ENCODE measurements around the genes GPATCH8, MEIOC, GFAP and C1QL1.

GRCh38 chr17:43910139-43910599 lies 2.8 kb upstream of the MPP2 start:
- RAMPAGE, long total RNA = no peak
- RRBS = no CpG with 5 or more reads among the region's 5 CpGs

DNA sequence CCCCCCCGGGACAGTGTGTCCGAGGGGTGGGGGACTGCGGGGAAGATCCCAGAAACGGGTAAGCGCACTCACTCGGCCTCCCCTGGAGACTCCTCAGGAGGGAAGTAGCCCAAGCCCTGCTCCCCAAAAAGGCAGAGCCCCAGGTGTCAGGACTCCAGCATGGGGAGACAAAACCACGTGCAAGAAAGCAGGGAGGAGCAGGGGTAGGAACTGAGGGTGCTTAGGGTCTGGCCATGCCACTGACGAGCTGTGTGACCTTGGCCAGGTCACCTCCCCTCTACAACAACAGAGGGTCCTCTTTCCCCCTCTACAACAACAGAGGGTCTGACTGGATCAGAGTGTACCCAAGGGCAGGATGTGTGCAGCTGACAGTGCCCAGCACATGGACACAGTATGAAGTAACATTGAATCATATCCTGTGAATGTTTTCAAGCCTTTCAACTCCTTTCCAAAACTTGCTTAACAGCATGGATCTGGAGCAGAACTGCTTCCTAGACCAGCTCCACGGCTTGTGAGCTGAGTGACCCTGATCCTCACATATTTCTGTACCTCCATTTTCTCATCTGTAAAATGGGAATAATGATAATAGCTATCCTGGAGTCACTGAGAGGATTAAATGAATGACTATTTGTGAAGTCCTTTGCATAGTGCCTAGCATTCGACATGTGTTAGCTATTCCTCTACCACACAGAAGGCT lies 2.1 kb upstream of the NAGS start:
- RAMPAGE, long total RNA = no peak
- RRBS = no CpG with 5 or more reads among the region's 10 CpGs

DNA sequence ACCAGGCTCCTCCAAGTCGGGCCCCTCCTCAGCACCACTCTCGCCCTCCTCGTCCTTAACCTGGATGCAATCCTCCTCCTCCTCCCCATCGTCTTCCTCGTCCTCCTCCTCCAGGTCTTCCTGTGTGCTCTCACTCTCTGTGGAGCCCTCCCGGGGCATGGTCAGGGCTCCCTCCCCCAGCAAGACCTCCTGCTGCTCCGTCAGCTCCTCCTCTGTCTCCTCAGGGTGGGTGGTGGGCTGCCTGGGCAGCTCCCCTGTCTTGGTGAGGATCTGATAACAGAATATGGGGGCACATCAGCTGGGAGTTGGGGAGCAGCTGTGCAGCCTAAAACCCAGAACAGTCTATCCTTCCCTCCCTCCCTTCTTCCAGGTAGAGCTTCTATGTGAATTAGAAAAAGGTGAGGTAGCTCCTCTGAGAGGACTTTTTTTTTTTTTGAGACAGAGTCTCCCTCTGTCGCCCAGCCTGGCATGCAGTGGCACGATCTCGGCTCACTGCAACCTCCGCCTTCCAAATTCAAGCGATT lies 17.0 kb downstream of the G6PC3 start:
- RAMPAGE, long total RNA = no peak
- RRBS = no CpG with 5 or more reads among the region's 12 CpGs

DNA sequence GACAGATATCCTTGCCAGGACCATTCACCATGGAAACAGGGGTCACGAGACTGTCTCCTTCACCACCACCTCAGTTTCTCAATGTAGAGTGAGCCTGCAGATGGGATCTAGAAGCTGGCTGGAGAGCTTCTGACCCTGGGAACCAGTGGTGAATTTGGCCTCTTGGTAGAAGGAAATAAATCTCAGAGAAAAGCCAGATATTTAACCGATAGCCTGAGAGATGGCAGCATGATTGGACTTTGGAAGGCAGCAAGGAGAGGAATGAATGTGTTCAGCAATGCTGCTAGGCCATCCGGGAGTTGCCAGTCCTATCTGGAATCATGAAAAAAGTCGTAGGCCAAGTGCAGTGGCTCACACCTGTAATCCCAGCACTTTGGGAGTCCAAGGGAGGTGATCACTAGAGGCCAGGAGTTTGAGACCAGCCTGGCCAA lies 7.4 kb upstream of the HDAC5 start:
- RAMPAGE, long total RNA = no peak
- RRBS = no CpG with 5 or more reads among the region's 4 CpGs

DNA sequence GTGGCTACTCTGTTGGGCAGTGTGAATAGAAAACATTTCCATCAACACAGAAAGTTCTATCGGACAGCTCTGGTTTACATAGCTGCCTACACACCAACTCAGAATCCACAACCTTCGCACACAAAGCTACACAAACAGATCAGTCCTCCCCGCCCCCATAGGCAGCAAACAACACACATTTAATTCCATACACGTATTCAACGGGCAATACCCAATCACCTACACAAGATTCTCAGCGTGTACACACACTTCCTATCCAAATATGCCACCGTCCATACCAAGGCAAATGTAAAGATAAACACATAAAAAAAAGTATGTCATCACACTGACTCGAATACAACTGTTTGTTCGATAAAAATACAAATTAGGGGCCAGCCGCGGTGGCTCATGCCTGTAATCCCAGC lies 3.0 kb upstream of the HROB start:
- RAMPAGE, long total RNA = no peak
- RRBS = no CpG with 5 or more reads among the region's 11 CpGs

GRCh38 chr17:44204327-44204932 lies 4.7 kb upstream of the ATXN7L3 start:
- RAMPAGE, long total RNA = no peak
- RRBS = no CpG with 5 or more reads among the region's 5 CpGs

GRCh38 chr17:44235514-44236022 lies 16.1 kb upstream of the UBTF start:
- RAMPAGE, long total RNA = no peak
- RRBS = no CpG with 5 or more reads among the region's 6 CpGs

GRCh38 chr17:44250846-44251383 lies 17.0 kb downstream of the SLC4A1 start:
- RAMPAGE, long total RNA = no peak
- RRBS = no CpG with 5 or more reads among the region's 20 CpGs

DNA sequence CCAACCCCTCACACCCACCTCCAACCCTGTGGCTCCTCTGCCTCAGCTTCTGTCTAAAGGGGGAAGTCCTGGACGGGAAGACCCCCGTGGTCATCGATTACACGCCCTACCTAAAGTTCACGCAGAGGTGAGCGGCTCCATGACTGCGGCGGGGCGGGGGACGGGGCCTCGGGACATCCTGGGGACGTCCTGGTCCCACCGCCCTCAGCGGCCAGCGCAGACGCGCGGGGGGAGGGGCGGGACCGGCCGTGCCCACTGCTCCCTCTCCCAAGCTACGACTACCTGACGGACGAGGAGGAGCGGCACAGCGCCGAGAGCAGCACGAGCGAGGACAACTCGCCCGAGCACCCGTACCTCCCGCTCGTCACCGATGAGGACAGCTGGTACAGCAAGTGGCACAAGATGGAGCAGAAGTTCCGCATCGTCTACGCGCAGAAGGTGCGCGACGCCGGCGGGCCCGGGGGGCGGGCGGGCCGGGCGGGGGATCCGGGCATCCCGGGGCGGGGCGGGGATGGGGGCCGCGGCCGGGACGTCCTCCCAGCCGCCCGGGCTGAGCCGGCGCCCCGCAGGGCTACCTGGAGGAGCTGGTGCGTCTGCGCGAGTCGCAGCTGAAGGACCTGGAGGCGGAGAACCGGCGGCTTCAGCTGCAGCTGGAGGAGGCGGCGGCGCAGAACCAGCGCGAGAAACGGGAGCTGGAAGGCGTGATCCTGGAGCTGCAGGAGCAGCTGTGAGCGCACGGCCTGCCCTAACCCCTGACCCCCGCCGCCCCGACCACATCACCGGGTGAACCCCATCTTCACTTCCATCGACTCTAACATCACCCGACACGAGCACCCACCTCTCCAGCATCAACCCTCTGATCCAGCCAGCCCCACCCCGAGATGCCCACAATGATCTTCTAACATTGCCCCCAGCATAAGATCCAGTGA lies 6.7 kb downstream of the RUNDC3A start:
- RAMPAGE, long total RNA = no peak
- RRBS = 4% methylated on average over 8 of the region's 86 CpGs

DNA sequence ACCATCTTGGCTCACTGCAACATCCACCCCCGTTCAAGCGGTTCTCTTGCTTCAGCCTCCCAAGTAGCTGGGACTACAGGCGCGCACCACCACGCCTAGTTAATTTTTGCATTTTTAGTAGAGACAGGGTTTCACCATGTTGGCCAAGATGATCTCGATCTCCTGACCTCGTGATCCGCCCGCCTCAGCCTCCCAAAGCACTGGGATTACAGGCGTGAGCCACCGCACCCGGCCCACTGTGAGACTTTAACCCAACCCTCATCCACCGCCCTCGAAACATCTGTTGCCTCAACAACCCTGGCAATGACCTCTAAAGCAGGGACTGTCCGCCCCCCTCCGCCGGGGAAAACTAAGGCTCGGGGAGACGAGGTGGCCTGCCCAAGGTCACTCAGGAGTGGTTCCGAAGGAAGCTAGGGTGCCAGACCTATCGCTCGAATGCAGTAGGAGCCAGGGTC lies 890 bp downstream of the SLC25A39 start:
- RAMPAGE, long total RNA = no peak
- RRBS = 8% methylated on average over 4 of the region's 22 CpGs

- RAMPAGE, long total RNA = no peak
- RRBS = no CpG with 5 or more reads among the region's 13 CpGs
Measured at GRCh38 chr17:44369568-44369977, 5.9 kb upstream of the FAM171A2 start.

GRCh38 chr17:44466543-44467073 lies 36.6 kb downstream of the GPATCH8 start:
- RAMPAGE, long total RNA = no peak

- RAMPAGE, long total RNA = no peak
- RRBS = 1% methylated on average over 32 of the region's 90 CpGs
Measured at GRCh38 chr17:44502903-44504136, at the start of gene GPATCH8. Gene GPATCH8, minus strand, starts transcription at chr17:44503406.

GRCh38 chr17:44542366-44542725 lies 14.9 kb upstream of the FZD2 start:
- RAMPAGE, long total RNA = no peak
- RRBS = no CpG with 5 or more reads among the region's 2 CpGs

DNA sequence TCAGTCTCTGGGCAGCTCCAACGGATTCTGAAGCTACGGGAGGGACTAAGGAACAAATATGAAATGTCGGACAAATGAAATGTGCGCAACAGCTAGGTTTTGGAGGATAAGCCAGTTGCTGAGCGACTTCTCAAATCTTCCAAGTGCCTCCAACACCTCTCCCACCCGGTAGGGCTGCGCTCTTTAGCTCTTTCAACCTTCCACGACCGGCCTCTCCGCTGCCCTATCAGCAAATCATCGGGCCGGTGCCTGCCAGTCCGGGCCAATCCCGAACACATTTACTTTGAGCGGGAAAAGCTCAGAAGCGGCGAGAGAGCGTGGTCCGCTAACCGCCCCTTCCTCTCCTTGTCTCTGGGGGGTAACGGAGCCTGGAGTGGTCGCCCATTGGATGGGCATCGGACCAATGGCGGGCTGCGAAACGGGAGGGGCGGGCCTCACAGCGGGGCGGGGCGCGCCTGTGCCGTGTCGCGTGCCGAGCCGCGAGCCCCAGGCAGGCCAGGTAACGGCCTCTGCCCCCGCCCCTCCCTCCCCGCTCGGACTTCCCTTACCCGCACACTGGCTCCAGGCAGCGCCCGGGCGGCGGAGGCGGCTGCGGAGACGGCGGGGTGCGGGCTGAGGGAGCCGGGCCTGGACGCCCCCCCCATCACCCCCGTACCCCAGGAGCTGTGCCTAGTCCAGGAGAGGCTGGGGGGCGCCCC lies at the start of gene MEIOC:
Gene MEIOC, plus strand, starts transcription at position 553 of the 698 bp plus-strand sequence.
- RAMPAGE, long total RNA = no peak
- RRBS = 12% methylated on average over 16 of the region's 55 CpGs

- RAMPAGE, long total RNA = no peak
- RRBS = 10% methylated on average over 31 of the region's 57 CpGs
Measured at GRCh38 chr17:44759130-44760039, 597 bp downstream of the ADAM11 start.

- RAMPAGE, long total RNA = no peak
- RRBS = no CpG with 5 or more reads among the region's 15 CpGs
Measured at GRCh38 chr17:44793895-44794739, 35.3 kb downstream of the ADAM11 start.

DNA sequence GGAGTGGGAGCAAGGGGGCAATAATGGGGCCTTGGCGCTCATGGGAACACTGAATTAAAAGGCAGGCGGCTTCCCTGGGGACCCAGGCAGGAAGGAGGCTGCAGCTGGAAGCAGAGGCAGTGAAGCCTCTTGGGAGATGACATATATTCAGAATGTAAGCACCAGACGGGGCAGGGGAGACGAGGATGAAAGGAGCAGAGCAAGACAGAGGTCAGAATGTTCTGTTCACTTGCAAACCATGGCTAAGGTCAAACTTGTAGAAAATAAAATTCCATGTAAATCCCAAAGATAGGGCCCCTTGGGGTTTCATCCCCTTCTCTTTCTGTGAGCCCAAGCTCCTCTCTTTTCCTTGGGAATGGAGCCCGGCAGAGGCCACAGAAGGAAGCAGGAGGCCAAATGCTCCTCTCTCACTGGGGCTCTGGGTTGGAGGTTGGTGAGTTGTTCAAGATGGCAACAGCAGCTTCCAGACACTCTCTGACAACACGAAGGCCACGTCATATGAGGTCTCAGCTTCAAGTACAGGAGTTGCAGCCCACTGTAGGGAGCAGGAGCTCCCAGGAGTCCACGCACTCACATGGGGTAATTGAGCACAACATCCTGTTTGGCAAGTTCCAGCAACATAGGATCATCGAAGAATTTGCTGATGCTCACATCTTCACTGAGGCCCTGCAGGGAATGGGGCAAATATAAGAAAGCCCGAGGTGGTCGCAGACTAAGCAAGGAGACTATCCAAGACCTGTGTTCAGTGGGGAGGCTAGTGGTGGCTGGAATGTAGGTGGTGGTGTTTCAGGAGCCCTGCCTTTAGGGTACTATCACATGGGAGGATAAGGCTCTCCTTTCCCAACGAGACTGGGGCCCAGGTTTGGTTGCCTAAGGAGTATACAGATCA lies 3.3 kb downstream of the HIGD1B start:
- RAMPAGE, long total RNA = no peak
- RRBS = no CpG with 5 or more reads among the region's 12 CpGs

GRCh38 chr17:44915302-44915736 lies at the start of gene GFAP:
Gene GFAP, minus strand, starts transcription at chr17:44915500.
- RAMPAGE, long total RNA = no peak
- RRBS = 80% methylated on average over 1 of the region's 17 CpGs

- RAMPAGE, long total RNA = no peak
- RRBS = 2% methylated on average over 66 of the region's 106 CpGs
Measured at GRCh38 chr17:44968055-44969004, at the start of gene C1QL1. Gene C1QL1, minus strand, starts transcription at chr17:44968303.